ENCODE measurements around the gene TSPAN11.

DNA sequence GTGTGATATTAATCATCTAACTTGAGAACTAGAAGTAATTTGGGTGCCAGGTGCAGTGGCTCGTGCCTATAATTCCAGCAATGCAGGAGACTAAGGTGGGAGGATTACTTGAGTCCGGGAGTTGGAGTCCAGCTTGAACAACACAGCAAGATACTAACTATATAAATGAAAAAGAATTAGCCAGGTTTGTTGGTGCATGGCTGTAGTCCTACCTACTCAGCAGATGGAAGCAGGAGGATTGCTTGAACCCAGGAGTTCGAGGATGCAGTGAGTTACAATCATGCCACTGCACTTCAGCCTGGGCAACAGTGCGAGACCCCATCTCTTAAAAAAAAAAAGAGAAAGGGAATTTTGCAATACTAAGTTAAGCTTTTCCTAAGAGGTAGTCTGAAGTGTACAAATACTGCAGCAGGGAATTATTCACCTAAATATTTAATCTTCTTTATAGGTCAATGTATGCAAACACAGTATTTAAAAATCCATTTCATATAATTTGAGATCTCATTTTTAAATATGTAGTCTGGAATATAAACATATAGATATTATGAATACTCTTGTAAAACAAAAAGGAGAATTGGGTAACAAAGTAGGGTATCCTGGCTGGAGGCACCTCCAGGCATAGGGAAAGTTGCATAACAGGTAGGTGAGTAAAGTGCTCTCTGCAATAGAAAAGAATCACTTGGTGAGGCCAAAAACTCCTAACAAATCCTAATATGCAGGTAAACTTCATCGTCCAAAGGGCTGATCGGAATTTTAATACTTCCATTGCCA, 42.5 kb downstream of the ERGIC2 start:
- RAMPAGE, long total RNA: no peak
- RRBS: no CpG with 5 or more reads among the region's 6 CpGs
PRO-cap:
- standard: no peak
- CoPRO, capped RNA only, 2 experiments: no peak in any of the 2 experiments
- CoPRO, capped and uncapped RNA, 2 experiments: no peak in any of the 2 experiments
- CoPRO, uncapped RNA only, 2 experiments: peak in 2 of 2 experiments; most common plus-strand start position 530 of the sequence (in 1); most common minus-strand start position 97 of the sequence (in 1)
CAGE:
- cytosol, long polyA plus RNA: no peak
- long polyA plus RNA: no peak
- nucleolus, long total RNA: no peak
- nucleus, long polyA plus RNA: no peak

GRCh38 chr12:29506480-29507223, 9.2 kb upstream of the OVCH1 start:
- RAMPAGE, long total RNA: no peak
- RRBS: no CpG with 5 or more reads among the region's 6 CpGs
PRO-cap:
- standard: no peak
- CoPRO, capped RNA only, 2 experiments: no peak in any of the 2 experiments
- CoPRO, capped and uncapped RNA, 2 experiments: no peak in any of the 2 experiments
- CoPRO, uncapped RNA only, 2 experiments: no peak in any of the 2 experiments
CAGE:
- cytosol, long polyA plus RNA: no peak
- long polyA plus RNA: no peak
- nucleolus, long total RNA: no peak
- nucleus, long polyA plus RNA: no peak

- RAMPAGE, long total RNA: no peak
- RRBS: no CpG with 5 or more reads among the region's 10 CpGs
PRO-cap:
- standard: no peak
- CoPRO, capped RNA only, 2 experiments: no peak in any of the 2 experiments
- CoPRO, capped and uncapped RNA, 2 experiments: no peak in any of the 2 experiments
- CoPRO, uncapped RNA only, 2 experiments: no peak in any of the 2 experiments
CAGE:
- cytosol, long polyA plus RNA: no peak
- long polyA plus RNA: no peak
- nucleolus, long total RNA: no peak
- nucleus, long polyA plus RNA: no peak
These were observed 61.8 kb upstream of the OVCH1 start for GRCh38 chr12:29559035-29559894.

DNA sequence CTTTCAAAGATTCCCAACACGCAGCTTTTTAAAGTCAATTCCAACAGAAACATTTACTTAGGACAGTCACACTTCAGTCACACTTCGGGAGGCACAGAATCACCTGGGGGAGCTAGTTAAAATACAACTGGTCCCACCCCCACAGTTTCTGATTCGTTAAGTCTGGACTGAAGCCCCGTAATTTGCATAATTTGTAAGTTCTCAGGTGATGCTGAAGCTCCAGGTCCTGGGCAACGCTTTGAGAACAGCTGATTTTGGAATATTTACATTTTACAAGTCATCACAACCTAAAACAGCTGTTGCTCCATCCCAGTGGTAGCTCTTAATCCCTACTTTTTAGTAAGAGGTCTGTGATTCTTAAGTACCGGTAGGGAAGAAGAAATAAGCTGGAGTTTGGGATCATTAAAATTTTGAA, 1.2 kb downstream of the IPO8 start:
- RAMPAGE, long total RNA: no peak
- RRBS: no CpG with 5 or more reads among the region's 6 CpGs
PRO-cap:
- standard: no peak
- CoPRO, capped RNA only, 2 experiments: no peak in any of the 2 experiments
- CoPRO, capped and uncapped RNA, 2 experiments: no peak in any of the 2 experiments
- CoPRO, uncapped RNA only, 2 experiments: no peak in any of the 2 experiments
CAGE:
- cytosol, long polyA plus RNA: no peak
- long polyA plus RNA: no peak
- nucleolus, long total RNA: no peak
- nucleus, long polyA plus RNA: no peak

DNA sequence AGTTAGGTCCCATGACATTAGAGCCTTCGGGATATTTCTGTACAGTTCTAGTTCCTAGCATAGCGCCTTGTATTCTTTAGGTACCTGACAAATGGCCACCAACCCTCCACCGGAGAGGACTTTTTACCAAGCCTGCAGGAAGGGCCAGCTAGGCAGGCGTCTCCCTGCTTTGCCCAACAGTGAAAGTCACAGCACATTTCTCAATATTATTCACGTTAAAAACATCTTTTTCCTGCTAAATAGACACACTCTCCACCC, 40.0 kb upstream of the CAPRIN2 start:
- RAMPAGE, long total RNA: no peak
- RRBS: no CpG with 5 or more reads among the region's 5 CpGs
PRO-cap:
- standard: no peak
- CoPRO, capped RNA only, 2 experiments: no peak in any of the 2 experiments
- CoPRO, capped and uncapped RNA, 2 experiments: no peak in any of the 2 experiments
- CoPRO, uncapped RNA only, 2 experiments: no peak in any of the 2 experiments
CAGE:
- cytosol, long polyA plus RNA: no peak
- long polyA plus RNA: no peak
- nucleolus, long total RNA: no peak
- nucleus, long polyA plus RNA: no peak

- RAMPAGE, long total RNA: no peak
- RRBS: no CpG with 5 or more reads among the region's 22 CpGs
PRO-cap:
- standard: no peak
- CoPRO, capped RNA only, 2 experiments: no peak in any of the 2 experiments
- CoPRO, capped and uncapped RNA, 2 experiments: no peak in any of the 2 experiments
- CoPRO, uncapped RNA only, 2 experiments: no peak in any of the 2 experiments
CAGE:
- cytosol, long polyA plus RNA: no peak
- long polyA plus RNA: no peak
- nucleolus, long total RNA: no peak
- nucleus, long polyA plus RNA: no peak
These were observed 40.7 kb upstream of the CAPRIN2 start for GRCh38 chr12:30795528-30795819.

DNA sequence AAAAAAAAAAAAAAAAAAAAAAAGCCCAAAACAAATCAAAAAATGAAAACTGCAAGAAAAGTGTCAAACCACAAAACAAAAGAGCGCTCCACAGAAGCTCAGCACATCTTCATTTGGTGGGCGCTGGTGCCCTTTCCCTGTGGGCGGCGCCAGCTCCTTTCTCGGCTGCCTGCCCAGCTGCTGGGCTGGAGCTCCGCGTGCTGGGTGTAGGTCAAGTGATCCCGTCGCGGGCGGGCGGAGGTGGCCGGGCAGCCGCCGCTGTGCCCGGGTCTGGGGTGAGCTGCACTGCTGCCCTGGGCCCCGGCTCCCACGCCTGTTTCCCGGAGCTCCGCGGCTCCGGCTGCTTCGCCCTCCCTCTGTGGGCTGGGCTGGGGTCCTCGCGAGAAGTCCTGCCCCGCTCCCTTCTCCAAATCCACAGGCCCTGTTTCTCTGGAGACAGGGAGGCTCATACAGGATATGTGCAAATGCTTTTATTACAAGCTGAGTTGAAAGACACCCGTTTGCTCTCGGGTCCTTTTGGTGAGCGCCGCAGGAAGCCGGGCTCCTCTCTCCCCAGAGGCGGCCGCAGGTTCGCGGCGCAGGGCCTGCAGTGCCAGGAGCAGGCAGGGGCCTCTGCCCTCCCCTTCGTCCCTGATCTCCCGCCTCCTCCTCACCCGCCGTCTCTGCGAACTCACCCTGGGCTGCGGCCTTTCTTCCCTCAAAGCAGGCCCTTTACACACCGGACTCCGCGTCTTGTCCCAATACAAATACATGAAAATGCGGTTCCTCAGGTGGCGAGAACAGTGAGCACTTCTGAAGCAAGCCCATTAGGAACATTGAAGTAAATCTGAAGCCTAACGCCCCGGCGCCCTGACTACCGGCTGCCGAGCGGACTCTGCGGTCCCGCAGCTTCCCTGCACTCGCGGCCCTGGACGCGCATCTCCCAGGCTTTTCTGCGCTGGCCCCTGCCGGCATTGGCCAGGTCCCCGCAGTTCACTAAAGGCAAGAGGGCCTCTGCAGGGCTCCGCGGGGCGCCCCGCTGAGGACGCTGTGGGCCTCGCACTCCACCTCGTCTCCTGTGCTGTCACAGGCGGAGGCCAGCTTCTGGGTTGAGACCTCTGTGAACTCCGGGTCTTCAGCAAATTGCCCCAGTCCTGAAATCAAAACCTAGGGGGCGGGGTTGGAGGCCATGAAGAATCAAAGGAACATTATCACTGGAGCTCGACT, 68.0 kb upstream of the CAPRIN2 start:
- RAMPAGE, long total RNA: no peak
- RRBS: 84% methylated on average over 8 of the region's 73 CpGs
PRO-cap:
- standard: no peak
- CoPRO, capped RNA only, 2 experiments: no peak in any of the 2 experiments
- CoPRO, capped and uncapped RNA, 2 experiments: no peak in any of the 2 experiments
- CoPRO, uncapped RNA only, 2 experiments: no peak in any of the 2 experiments
CAGE:
- cytosol, long polyA plus RNA: no peak
- long polyA plus RNA: no peak
- nucleolus, long total RNA: no peak
- nucleus, long polyA plus RNA: no peak

GRCh38 chr12:30925980-30927047, at the start of gene TSPAN11:
TSS of gene TSPAN11 (plus strand) at chr12:30926748.
- RAMPAGE, long total RNA: no peak
- RRBS: 8% methylated on average over 30 of the region's 75 CpGs
PRO-cap:
- standard: no peak
- CoPRO, capped RNA only, 2 experiments: no peak in any of the 2 experiments
- CoPRO, capped and uncapped RNA, 2 experiments: no peak in any of the 2 experiments
- CoPRO, uncapped RNA only, 2 experiments: no peak in any of the 2 experiments
CAGE:
- cytosol, long polyA plus RNA: no peak
- long polyA plus RNA: no peak
- nucleolus, long total RNA: no peak
- nucleus, long polyA plus RNA: no peak

GRCh38 chr12:31317234-31318391, 8.3 kb downstream of the SINHCAF start:
- RAMPAGE, long total RNA: no peak
- RRBS: no CpG with 5 or more reads among the region's 10 CpGs
PRO-cap:
- standard: no peak
- CoPRO, capped RNA only, 2 experiments: no peak in any of the 2 experiments
- CoPRO, capped and uncapped RNA, 2 experiments: no peak in any of the 2 experiments
- CoPRO, uncapped RNA only, 2 experiments: no peak in any of the 2 experiments
CAGE:
- cytosol, long polyA plus RNA: no peak
- long polyA plus RNA: no peak
- nucleolus, long total RNA: no peak
- nucleus, long polyA plus RNA: no peak

DNA sequence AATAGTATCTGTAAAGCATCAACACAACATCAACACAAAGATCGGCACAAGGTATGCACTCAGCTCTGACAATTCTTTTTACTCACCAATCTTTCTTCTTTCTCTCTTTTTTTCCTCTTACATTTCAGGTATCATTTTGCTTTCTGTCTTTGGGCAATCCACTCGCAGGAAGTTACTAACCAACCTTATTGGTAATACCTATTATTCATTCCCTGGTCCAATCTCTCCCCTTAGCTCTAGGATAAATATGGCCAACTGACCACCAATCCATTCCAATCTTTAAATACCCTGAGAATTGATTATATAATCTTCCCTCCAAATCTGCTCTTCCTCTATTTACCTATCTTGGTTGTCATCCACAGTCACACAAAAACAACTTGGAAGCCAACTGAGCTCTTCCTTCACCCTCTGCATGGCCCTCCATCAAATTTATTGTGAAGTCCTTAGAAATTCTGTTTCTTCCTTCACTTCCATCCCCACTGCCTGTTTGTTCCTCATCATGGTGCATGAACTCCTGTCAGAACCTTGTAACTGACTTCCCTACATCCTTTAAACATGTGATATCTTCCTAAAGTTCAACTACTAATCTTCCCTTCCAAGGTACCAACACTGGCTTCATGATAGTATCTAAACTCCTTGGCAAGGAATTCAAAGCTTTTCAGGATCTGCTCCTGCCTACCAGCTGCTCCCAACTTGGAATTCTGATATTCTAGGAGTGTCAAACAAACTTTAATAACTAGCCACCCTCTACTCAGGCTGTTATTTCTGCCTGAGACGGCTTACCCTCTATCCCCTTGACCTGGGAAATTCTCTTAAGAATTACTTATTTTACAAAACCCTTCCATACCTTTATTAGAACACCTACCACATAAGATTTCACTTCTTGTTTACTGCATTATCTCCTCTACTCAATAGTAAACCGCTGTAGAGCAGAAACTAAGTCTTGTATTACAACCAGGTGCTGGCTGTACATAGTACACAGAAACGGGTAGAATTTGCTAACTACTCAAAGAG, 6.1 kb downstream of the SINHCAF start:
- RAMPAGE, long total RNA: no peak
- RRBS: no CpG with 5 or more reads among the region's 5 CpGs
PRO-cap:
- standard: no peak
- CoPRO, capped RNA only, 2 experiments: no peak in any of the 2 experiments
- CoPRO, capped and uncapped RNA, 2 experiments: no peak in any of the 2 experiments
- CoPRO, uncapped RNA only, 2 experiments: no peak in any of the 2 experiments
CAGE:
- cytosol, long polyA plus RNA: no peak
- long polyA plus RNA: no peak
- nucleolus, long total RNA: no peak
- nucleus, long polyA plus RNA: no peak

DNA sequence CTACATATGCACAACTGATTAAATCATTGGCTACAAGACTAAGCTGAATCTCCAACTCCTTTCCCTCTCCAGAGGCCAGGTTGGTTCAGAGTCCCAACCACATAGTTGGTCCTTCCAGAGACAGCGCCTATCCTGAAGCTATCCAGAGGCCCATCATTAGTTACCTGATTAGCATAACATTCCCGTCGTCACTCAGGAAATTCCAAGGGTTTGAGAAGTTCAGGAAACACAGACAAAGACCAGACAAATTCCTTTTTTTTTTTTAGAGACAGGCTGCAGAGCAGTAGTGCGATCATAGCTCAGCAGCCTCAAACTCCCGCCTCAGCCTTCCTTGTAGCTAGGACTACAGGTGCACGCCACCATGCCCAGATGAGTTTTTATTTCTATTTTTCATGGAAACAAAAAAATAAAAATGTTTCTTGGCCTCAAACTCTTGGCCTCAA, 84.0 kb downstream of the DENND5B start:
- RAMPAGE, long total RNA: no peak
- RRBS: no CpG with 5 or more reads among the region's 6 CpGs
PRO-cap:
- standard: no peak
- CoPRO, capped RNA only, 2 experiments: no peak in any of the 2 experiments
- CoPRO, capped and uncapped RNA, 2 experiments: no peak in any of the 2 experiments
- CoPRO, uncapped RNA only, 2 experiments: no peak in any of the 2 experiments
CAGE:
- cytosol, long polyA plus RNA: no peak
- long polyA plus RNA: no peak
- nucleolus, long total RNA: no peak
- nucleus, long polyA plus RNA: no peak

DNA sequence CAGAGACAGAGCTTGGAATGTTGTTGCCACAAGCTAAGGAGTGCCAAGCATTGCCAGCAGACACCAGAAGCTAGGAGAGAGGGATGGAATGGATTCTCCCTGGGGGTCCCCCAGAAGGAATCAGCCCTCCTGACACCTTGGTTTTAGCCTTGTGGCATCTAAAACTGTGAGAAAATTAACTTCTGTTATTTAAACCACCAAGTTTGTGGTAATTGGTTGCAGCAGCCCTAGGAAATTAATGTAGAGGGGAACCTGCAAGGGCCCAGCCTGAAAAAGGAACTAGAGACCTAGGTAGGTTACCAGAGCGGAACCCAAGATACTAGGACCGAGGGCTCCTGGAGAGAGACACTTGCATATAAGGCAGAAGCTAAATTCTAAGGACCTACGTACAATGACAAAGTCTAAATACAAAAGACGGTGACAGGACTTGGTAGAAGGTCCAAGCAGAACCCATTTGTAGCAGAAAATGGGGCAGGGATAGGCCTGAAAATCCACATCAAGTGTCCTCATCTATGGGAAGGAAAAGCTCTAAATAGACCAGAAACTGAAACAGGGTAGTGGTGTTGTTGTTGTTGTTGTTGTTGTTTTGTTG, 8.2 kb upstream of the DENND5B start:
- RAMPAGE, long total RNA: no peak
- RRBS: no CpG with 5 or more reads among the region's 4 CpGs
PRO-cap:
- standard: no peak
- CoPRO, capped RNA only, 2 experiments: no peak in any of the 2 experiments
- CoPRO, capped and uncapped RNA, 2 experiments: no peak in any of the 2 experiments
- CoPRO, uncapped RNA only, 2 experiments: no peak in any of the 2 experiments
CAGE:
- cytosol, long polyA plus RNA: no peak
- long polyA plus RNA: no peak
- nucleolus, long total RNA: no peak
- nucleus, long polyA plus RNA: no peak

GRCh38 chr12:31603399-31604006, 12.6 kb upstream of the DENND5B start:
- RAMPAGE, long total RNA: no peak
- RRBS: no CpG with 5 or more reads among the region's 3 CpGs
PRO-cap:
- standard: no peak
- CoPRO, capped RNA only, 2 experiments: no peak in any of the 2 experiments
- CoPRO, capped and uncapped RNA, 2 experiments: no peak in any of the 2 experiments
- CoPRO, uncapped RNA only, 2 experiments: no peak in any of the 2 experiments
CAGE:
- cytosol, long polyA plus RNA: no peak
- long polyA plus RNA: no peak
- nucleolus, long total RNA: no peak
- nucleus, long polyA plus RNA: no peak

GRCh38 chr12:31650916-31651299, 8.6 kb upstream of the ETFBKMT start:
- RAMPAGE, long total RNA: no peak
- RRBS: no CpG with 5 or more reads among the region's 6 CpGs
PRO-cap:
- standard: no peak
- CoPRO, capped RNA only, 2 experiments: no peak in any of the 2 experiments
- CoPRO, capped and uncapped RNA, 2 experiments: no peak in any of the 2 experiments
- CoPRO, uncapped RNA only, 2 experiments: no peak in any of the 2 experiments
CAGE:
- cytosol, long polyA plus RNA: no peak
- long polyA plus RNA: no peak
- nucleolus, long total RNA: no peak
- nucleus, long polyA plus RNA: no peak

GRCh38 chr12:31804829-31805120, 12.7 kb upstream of the H3-5 start:
- RAMPAGE, long total RNA: no peak
- RRBS: no CpG with 5 or more reads among the region's 10 CpGs
PRO-cap:
- standard: no peak
- CoPRO, capped RNA only, 2 experiments: no peak in any of the 2 experiments
- CoPRO, capped and uncapped RNA, 2 experiments: no peak in any of the 2 experiments
- CoPRO, uncapped RNA only, 2 experiments: no peak in any of the 2 experiments
CAGE:
- cytosol, long polyA plus RNA: no peak
- long polyA plus RNA: no peak
- nucleolus, long total RNA: no peak
- nucleus, long polyA plus RNA: no peak

DNA sequence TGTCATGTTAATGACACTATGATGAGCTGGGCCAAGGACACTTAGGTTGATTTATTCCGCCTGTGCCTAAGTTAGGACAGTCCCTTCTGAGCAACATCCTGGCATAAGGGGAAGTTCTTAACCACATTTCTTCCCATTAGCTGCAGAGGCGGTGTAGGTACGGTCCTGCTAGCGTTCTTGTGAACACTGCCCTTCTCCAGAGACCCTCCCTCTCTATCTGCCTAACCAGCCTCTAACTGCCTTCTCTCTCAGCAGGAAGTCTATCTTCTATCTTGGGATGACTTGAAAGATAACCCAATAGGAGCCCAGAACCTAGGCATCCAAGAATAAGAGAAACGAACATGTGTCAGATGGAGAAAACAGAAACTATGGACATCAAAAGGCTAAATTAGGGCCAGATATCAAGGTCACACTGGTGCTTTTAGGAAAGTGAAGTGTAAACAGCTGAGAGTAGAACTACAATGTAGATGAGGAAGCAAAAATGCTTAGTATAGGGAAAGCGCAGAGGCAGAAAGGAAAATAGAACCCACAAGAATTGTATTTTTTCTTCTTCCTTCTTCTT, 41.0 kb upstream of the H3-5 start:
- RAMPAGE, long total RNA: no peak
- RRBS: no CpG with 5 or more reads among the region's 6 CpGs
PRO-cap:
- standard: no peak
- CoPRO, capped RNA only, 2 experiments: no peak in any of the 2 experiments
- CoPRO, capped and uncapped RNA, 2 experiments: no peak in any of the 2 experiments
- CoPRO, uncapped RNA only, 2 experiments: no peak in any of the 2 experiments
CAGE:
- cytosol, long polyA plus RNA: no peak
- long polyA plus RNA: no peak
- nucleolus, long total RNA: no peak
- nucleus, long polyA plus RNA: no peak

- RAMPAGE, long total RNA: no peak
- RRBS: no CpG with 5 or more reads among the region's 8 CpGs
PRO-cap:
- standard: no peak
- CoPRO, capped RNA only, 2 experiments: no peak in any of the 2 experiments
- CoPRO, capped and uncapped RNA, 2 experiments: no peak in any of the 2 experiments
- CoPRO, uncapped RNA only, 2 experiments: no peak in any of the 2 experiments
CAGE:
- cytosol, long polyA plus RNA: no peak
- long polyA plus RNA: no peak
- nucleolus, long total RNA: no peak
- nucleus, long polyA plus RNA: no peak
These were observed 30.6 kb upstream of the RESF1 start for GRCh38 chr12:31928575-31929003.

Data from K562 (cell line).